ENCODE measurements around the genes ZNF124, GCSAML, OR2G3, OR14L1P, OR14C36 and OR2T1.

DNA sequence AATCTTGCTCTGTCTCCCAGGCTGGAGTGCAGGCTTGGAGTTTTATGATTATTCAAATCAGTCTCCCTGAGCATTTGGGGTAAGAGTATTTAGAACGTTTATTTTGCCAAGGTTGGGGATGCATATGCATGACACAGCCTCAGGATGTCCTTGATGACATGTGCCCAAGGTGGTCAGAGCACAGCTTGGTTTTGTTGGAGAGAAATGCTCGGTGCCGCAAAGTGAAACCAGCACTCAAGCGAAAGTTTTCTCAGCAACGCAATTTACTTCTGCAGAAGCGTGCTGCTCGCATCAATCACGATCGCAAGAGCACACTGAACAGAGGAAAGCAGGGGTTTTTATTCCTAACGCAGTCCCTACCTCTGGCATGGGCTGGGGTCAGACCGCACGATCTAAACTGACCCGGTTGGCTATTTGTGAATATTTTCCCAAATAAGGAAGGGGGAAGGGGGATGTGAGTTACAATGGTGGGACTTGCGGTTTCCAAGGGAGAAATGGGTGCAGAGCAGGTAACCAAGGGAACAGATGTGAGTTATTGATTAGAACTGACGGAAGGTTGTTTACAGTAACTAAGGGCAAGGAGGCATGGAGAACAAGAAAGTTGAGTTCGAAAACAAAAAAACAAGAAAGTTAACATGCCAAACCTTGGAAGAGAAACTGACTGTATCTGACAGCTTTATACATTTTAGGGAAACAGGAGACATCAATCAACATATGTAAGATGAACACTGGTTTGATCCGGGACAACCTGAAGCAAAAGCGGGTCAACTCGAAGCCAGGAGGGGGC lies 878 bp upstream of the ZNF669 start:
- RRBS = no CpG with 5 or more reads among the region's 19 CpGs

DNA sequence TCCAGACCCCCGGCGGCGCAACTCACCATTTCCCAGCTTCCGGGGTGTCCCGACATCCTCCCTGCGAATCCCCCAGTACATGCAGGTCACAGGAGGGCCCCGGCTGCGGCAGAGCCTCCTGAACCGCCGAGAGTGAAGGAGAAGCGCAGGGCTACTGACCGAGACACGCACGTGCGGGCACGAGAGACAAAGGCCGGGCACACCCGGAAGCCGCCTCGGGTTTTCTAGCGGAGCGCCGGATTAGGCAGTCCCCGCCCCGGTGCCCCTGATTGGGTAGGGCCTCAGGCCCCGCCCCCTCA lies at the start of gene ZNF124:
Gene ZNF124 (minus strand): TSS at position 199 of the 299 bp plus-strand sequence.
- RRBS = no CpG with 5 or more reads among the region's 26 CpGs

DNA sequence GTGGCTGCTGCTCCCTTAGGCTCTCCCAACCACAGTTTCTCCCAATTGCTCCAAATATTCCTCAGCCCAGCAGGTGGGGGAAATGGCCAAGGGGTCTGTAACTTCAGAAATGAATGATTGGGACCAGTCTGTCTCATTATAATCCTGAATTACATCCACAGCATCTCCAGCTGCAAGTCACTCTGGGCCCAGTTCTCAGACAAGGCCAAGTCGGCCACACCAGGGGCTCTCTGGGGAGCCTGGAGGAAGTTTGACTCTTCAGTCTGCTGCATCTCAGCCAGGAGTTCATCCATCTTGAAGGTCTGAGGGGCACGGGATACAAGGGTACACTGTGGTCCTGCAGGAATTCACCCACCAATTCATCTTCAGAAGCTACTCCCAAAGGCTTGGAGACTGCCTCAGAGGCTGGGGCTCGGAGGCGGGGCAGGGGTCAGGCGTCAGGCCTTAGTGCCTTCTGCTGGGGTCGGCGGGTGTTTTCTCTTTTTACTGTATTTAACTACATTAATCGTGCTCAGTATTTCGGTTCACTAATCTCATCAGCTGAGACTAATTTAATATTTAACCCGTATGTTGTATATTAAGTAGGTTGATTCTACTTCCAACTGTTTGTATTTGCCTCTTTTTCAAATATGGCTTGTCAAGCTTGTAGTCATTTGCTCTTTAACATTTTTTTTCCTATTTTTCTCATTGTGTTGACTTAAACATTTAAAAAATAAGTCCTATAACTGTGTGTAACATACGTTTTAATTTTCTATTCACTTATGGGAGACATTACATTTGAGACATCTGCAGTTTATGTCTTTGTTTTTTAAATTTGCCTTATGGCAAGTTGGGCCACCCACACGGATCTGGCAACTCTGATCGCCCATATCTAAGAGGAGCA lies 13.4 kb upstream of the ZNF124 start:
- RRBS = no CpG with 5 or more reads among the region's 13 CpGs

GRCh38 chr1:247331076-247331252 lies 703 bp downstream of the ZNF496 start:
- RRBS = 0% methylated on average over 3 of the region's 20 CpGs

DNA sequence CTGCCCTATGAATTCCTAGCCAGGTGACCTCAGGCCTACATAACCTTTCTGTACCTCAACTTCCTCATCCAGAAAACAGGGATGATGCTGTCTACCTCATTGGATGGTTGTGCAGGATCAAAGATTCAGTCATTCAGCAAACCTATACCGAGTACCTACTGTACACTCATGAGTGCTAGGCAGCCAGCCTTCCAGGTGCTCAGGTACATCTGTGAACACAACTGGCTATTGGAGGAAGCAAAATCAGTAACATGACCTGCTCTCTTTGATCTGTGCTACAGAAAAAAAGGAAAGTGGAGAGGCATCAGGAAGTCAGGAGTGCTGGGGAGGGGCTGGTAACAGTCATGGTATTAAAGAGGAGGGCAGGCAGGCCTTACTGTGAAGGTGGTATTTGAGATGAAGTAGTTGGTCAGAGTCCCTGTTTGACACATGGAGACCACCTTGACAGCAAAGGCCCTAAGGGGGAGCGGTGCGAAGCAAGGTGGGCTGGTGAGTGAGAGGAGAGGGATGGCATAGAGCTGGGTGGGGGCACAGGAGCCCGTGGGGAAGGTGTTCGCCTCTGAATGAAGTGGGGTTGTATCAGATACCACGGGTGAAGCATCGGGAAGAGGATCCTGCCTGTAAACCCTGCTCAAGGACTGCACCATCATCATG lies 2.2 kb upstream of the ZNF496 start:
- RRBS = no CpG with 5 or more reads among the region's 7 CpGs

DNA sequence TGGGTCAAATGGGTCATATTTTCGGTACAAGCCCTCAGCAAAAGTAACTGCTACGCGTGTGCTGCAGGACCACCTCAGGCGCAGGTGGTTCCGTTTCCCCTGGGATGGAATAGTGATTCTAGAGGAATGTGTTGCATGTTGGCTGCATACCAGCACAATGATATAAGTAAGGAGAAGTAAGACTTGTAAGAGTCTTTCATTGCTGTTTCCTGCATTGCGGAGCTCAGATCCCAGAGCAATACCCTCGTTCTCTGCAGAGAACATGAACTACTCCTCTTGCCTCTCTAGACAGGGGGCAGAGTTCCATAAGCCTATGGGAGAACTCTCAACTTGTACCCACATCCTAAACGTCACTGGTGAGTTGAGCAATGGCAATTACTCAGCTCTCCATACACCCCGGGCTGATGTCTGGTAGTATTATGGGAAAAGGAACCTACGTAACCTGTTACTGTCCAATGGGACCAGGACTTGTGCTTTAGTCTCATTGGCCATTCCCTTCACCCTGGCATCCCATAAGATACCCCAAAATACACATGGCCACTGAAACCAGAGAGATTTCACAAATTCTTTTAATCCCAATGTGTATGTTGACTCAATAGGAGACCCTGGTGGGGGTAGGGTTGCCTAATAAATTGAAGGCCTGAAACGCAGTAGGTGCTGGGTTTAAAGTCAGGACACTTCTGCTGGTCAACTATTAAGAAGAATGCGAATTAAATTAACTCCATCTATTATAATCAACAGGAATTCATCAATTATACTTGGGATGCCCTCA lies 27.3 kb upstream of the ZNF496 start:
- RRBS = no CpG with 5 or more reads among the region's 12 CpGs

DNA sequence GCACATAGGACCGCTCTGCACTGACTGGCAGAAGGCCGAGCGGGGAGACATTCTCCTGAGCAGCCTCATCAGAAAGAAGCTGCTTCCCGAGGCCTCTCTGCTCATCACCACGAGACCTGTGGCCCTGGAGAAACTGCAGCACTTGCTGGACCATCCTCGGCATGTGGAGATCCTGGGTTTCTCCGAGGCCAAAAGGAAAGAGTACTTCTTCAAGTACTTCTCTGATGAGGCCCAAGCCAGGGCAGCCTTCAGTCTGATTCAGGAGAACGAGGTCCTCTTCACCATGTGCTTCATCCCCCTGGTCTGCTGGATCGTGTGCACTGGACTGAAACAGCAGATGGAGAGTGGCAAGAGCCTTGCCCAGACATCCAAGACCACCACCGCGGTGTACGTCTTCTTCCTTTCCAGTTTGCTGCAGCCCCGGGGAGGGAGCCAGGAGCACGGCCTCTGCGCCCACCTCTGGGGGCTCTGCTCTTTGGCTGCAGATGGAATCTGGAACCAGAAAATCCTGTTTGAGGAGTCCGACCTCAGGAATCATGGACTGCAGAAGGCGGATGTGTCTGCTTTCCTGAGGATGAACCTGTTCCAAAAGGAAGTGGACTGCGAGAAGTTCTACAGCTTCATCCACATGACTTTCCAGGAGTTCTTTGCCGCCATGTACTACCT lies 8.5 kb downstream of the NLRP3 start:
- RRBS = no CpG with 5 or more reads among the region's 19 CpGs

DNA sequence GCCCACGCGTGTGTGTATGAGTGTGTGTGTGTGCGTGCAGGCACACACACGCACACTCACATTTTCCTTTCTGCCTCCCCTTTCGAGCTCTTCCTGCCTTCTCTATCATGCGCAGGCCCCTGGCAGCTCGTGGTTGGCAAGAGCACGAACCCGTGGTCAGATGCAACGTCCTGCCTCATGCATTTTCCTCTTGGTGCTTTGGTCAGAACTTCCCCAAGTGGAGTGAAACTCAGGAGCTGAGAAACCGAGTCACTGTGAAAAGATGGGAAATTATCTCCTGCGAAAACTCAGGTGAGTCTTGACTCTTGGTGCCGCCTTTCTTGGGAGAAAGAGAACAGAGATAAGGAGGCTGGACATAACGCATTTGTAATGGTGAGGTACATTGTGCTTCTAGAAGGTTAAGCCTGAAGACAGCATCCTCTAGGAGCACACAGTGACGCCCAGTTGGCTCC lies at the start of gene GCSAML:
Gene GCSAML (plus strand): TSS at position 205 of the 452 bp plus-strand sequence.
- RRBS = no CpG with 5 or more reads among the region's 15 CpGs

DNA sequence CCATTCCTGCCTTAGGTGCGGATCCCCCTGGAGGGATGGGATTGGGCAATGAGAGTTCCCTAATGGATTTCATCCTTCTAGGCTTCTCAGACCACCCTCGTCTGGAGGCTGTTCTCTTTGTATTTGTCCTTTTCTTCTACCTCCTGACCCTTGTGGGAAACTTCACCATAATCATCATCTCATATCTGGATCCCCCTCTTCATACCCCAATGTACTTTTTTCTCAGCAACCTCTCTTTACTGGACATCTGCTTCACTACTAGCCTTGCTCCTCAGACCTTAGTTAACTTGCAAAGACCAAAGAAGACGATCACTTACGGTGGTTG lies at the start of gene OR2G3:
Gene OR2G3 (plus strand): TSS at position 36 of the 325 bp plus-strand sequence.
- RRBS = no CpG with 5 or more reads among the region's 4 CpGs

DNA sequence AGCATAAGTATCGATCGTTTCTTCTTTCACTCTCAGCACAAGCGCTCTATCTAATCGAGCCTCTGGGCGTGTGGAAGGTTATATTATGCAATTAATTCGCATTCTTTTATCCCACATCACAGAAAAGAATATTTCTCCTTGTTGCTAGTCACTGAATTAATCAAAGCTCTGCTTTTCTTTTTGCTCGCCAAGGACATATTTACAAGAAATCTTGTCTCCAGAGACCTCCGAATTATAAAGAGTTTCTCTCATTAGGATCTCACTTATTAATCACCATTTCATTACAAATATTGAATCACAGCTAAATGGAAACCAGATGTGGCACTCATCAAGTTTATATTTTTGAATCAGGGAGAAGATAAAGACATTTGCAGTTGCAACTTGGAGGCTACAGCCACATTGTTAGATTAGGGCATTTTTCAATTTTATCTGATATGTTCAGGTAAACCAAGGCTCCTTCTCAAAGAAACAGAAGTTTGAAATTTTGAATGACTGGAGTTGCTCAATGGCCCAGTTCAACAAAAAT lies at the start of gene OR14L1P:
Gene OR14L1P (plus strand): TSS at position 285 of the 526 bp plus-strand sequence.
- RRBS = no CpG with 5 or more reads among the region's 8 CpGs

DNA sequence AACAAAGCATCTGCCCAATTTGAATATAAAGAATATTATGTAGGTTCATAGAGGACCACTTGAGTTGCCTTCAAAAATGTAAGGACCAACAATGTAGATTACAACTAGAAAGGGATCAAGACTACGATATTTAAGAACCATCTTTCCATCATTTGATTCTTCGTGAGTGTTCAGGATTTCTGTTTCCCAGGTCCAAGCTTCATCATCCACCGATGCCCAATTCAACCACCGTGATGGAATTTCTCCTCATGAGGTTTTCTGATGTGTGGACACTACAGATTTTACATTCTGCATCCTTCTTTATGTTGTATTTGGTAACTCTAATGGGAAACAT lies at the start of gene OR14C36:
Gene OR14C36 (plus strand): TSS at position 213 of the 334 bp plus-strand sequence.
- RRBS = no CpG with 5 or more reads among the region's 4 CpGs

DNA sequence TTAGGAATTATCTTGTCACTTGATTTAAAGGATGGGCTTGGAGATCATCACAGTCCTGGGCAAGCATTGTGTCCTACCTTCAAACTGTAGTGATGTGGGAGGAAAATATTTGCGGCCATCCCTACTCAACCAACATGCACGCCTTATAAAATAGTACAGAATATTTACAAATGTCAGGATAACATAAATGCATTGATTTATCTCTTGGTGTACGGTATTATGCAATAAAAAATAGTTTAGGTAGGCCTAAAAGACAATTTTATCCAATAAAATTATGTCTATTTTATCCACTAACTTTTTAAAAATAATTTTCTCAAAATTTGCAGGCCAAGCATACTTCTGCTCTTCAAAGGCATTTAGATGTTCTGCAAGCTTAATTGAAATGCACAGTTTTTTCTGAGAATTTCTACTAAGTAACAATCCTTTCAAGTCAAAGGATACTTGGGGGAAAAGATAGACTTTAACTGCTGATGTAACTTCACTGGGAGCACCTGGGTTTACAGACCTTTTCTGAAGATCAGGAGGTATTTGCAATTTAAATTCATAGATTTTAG lies at the start of gene OR2T1:
Gene OR2T1 (plus strand): TSS at position 327 of the 554 bp plus-strand sequence.
- RRBS = no CpG with 5 or more reads among the region's 3 CpGs

DNA sequence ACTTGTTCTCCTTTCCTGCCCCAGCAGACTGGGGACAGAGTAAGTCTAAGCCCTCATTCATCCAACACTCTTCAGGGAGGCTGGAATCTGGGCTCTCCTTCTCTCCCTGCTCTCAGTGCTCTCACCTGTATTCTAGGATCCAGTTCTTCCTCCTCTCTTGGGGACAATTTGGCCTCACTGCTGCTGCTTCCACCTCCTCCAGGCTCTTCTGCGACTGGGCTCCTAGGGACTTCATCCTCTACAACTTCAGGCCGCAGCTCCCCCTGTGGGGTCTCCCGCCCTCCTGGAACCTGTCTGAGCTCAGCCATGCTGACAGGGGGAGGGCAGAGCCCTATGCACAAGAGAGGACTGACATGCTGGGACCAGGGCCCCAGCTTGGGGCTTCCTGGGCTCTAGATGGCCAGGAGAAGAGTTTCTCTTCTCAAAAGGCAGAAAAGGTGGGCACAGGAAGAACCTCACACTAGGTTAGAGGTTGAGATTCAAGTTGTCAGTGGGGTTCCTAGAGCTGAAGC lies 1.0 kb downstream of the SH3BP5L start:
- RRBS = no CpG with 5 or more reads among the region's 3 CpGs

GRCh38 chr1:248850251-248851425 lies 8.2 kb downstream of the ZNF692 start:
- RRBS = no CpG with 5 or more reads among the region's 20 CpGs